NB4 (cell line): ENCODE measurements around a stretch of chr1.

DNA sequence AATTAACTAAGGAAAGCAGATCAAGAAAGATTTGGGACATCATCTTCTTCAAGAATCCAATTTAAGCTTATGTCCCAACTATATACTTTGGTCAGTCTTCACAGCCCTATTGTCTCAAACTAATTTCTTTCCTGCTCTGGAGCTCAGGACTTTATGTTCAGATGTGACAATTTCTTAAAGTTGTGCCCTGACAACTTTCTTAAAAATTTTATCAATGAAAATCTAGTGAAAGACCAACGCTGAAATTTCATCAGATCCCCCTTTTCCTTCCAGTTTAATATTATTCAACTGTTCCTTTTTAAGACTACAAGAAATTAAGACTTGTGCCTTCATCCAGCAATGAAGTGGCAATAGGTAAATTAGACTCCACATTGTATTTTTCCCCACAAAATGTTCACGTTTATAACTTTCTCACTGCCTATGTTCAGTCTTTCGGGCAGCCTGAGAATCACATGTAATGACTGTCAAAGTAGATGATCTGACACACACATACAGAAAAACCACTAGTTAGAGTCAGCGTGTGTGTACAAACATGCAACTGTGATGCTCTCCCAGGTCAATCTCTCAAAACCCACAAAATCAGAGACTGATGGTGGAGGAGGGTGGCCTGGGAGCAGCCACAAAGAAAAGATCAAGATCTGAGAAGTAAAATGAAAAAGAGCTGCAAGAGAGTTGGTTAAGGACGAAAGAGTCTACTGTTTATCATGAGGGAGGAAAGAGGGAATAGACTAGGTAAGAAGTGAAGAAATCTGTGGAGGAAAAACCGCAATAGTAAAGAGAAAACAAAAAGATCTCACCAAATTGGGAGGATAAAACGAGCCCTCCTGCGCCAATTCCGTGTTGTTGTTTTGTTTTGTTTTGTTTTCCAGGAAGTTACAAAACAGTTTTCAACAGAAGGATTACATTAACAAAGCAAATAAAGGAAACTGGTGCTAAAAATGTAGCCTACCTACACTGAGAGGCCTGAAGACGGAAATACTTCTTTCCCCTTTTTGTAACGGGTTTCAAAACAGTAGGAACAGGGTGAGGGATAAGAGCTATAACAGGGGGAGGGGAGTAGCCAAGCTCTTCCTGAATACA lies 2.4 kb downstream of the EGLN1 start:
- RRBS, result no CpG with 5 or more reads among the region's 11 CpGs

- RRBS, result no CpG with 5 or more reads among the region's 7 CpGs
These were observed 1.7 kb downstream of the EGLN1 start for GRCh38 chr1:231420459-231420737.

DNA sequence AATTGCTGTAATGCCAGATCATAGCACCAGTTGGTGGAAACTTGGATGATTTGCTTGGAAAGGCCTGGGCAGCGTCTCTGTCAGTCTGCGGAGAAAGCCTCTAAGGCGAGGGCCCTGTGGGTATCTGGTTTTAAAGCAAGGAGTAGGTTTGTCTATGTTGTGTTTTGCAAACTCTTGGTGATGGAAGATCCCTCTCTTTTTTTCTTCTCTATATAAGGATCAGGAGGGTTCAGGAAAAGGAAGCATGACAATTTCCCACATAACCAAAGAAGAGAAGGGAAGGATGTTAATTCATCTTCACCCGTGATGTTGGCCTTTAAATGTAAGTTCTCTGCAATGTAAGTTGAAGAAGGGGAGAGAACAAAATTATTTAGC lies 556 bp downstream of the TSNAX start:
- RRBS, result no CpG with 5 or more reads among the region's 4 CpGs

- RRBS, result no CpG with 5 or more reads among the region's 14 CpGs
These were observed 13.9 kb upstream of the DISC1 start for GRCh38 chr1:231612512-231613296.

DNA sequence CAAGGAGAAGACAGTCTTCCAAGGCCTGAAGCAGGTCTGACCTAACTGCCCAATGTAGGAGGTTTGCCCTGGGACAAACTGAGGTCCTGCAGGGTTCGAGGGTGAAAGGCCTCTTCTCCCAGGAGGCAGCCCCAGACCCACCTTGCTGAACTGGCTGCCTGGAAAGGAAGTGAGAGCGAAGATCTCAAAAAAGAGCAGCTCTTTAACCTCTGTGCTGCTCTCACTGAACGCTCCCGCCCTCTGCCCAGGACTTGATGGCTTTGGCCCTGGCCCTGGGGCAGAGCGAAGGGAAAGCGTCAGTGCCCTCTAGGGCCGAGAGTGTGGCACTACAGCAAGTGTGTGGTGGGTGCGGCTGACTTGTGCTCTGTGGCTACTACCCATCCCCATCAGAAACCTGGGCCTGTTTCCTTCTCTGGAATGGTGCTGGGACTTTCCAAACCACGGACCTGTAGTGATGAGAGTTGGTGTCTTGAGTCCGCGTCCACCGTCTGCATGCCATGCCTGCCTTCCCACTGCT lies 180.0 kb downstream of the DISC1 start:
- RRBS, result no CpG with 5 or more reads among the region's 12 CpGs

GRCh38 chr1:232415421-232415847 lies 214.5 kb downstream of the SIPA1L2 start:
- RRBS, result no CpG with 5 or more reads among the region's 10 CpGs

- RRBS, result no CpG with 5 or more reads among the region's 6 CpGs
These were observed 87.2 kb downstream of the SIPA1L2 start for GRCh38 chr1:232542747-232543177.

DNA sequence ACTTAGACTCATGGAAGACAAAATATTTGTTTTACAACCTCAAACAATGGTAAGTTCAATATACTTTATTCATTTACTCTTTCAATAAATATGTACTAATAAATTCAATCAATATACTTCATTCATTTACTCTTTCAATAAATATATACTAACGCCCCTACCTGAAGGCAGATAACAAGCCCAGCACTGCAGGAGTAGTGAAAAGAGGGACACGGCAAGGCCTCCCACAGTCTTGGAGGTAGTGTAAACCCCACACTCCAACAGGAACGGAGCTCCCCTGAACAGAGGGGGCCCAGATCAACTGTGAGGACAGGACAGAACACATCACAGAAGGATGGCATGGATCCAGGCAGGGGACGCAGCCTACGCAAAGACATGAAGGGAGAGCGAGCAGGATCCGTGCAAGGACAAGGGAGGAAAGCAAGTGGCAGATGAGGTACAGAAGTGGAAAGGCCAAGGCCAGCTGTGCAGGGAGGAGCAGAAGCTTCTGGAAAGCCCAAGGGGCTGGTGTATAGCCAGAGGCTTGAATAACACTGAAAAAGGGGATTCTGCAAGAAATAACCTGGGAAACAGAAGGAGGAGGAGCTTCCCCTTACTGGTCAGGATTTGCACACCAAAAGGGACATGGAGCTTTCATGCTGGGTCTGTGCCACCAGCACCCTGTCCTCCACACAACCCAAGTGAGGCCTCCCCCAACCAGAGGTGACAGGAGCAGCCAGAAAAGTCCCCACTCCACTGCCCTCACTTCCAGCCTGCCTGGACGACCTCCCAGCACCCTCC lies 81.3 kb downstream of the SIPA1L2 start:
- RRBS, result no CpG with 5 or more reads among the region's 8 CpGs

GRCh38 chr1:232589793-232590426 lies 40.0 kb downstream of the SIPA1L2 start:
- RRBS, result no CpG with 5 or more reads among the region's 7 CpGs

GRCh38 chr1:232766058-232766726 lies 39.0 kb upstream of the MAP10 start:
- RRBS, result no CpG with 5 or more reads among the region's 11 CpGs

- RRBS, result no CpG with 5 or more reads among the region's 6 CpGs
These were observed 37.9 kb upstream of the MAP10 start for GRCh38 chr1:232767310-232767762.

DNA sequence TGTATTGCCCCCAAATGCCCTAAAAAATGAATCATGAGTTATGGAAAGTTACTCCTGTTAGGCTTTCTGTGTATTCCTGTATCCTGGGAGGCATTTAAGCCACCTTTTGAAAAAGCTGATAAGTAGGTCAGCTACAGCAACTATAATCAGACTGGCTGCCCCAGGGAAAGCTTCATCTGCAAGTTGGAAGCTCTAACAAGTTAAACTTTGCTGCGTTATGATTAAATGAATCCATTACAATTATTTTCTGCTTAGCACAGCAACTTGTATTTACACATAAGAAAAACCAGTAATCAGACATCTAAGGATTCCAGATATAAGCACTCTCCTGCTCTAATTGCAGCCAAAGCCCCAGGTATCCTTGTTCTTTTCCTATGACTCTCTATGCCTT lies 147.7 kb downstream of the NTPCR start:
- RRBS, result no CpG with 5 or more reads among the region's 1 CpG

GRCh38 chr1:233114903-233115425 lies 164.6 kb downstream of the NTPCR start:
- RRBS, result no CpG with 5 or more reads among the region's 9 CpGs

DNA sequence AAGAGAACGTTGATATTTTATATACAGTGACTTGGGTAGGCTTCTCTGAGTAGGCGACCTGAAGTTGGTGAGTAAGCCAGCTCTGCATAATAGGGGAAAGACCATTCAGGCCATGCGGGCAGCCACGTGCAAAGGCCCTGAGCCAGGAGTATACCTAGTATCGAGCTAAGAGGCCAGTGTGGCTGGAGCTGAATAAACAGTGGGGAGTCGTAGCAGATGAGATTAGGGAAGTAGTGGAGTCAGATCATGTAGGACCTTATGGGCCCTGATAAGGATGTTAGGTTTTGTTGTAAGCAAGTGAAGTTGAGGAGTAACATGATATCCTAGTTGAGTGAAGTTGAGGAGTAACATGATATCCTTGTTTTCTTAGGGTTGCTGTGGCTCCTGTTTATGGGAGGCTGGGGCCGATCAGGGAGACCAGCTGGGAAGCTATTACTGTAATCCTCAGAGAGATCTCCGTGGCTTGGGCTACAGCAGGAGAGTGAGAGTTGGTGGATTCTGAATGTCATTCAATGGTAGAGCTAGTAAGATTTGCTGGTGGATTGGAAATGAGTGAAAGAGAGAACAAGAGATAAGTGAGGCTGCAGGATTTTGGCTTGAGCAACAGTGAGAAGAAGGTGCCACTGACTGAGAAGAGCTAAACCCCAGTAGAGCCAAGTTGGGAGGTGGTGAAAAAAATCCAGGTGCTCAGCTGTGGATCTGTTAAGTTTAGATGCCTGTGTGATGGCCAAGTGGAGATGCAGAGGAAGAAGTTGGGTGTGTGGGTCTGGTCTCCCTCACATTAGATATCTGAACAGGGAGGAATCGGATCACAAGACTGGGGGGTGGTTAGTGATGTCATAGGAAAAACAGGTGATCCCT lies 22.2 kb downstream of the KCNK1 start:
- RRBS, result no CpG with 5 or more reads among the region's 9 CpGs

DNA sequence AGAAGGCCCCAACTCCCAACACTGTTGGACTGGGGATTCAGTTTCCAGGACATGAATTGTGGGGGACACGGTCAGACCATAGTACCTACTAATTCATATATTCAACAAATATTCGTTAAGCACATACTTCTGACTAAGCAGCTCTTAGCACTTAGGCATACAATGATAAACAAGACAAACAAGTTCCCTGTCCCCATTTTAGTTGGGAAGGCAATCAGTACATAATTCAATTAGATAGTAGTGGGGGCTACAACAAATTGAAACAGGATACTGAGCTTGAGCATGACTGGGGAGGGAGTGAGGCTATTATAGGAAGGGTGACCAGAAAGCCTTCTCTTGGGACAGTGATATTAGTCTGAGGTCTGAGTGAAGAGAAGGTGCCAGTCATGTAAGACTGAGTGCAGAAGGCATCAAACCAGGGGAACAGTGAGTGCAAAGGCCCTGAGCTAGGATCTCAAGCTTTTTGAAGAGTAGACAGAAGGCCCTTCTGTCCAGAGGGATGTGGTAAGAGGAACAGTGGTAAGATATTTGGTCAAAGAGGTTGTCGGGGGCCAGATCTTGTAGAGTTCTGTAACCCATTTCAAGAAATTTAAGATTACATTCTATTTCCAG lies 30.5 kb downstream of the KCNK1 start:
- RRBS, result no CpG with 5 or more reads among the region's 3 CpGs

GRCh38 chr1:233693959-233694645 lies 80.2 kb downstream of the KCNK1 start:
- RRBS, result no CpG with 5 or more reads among the region's 5 CpGs

DNA sequence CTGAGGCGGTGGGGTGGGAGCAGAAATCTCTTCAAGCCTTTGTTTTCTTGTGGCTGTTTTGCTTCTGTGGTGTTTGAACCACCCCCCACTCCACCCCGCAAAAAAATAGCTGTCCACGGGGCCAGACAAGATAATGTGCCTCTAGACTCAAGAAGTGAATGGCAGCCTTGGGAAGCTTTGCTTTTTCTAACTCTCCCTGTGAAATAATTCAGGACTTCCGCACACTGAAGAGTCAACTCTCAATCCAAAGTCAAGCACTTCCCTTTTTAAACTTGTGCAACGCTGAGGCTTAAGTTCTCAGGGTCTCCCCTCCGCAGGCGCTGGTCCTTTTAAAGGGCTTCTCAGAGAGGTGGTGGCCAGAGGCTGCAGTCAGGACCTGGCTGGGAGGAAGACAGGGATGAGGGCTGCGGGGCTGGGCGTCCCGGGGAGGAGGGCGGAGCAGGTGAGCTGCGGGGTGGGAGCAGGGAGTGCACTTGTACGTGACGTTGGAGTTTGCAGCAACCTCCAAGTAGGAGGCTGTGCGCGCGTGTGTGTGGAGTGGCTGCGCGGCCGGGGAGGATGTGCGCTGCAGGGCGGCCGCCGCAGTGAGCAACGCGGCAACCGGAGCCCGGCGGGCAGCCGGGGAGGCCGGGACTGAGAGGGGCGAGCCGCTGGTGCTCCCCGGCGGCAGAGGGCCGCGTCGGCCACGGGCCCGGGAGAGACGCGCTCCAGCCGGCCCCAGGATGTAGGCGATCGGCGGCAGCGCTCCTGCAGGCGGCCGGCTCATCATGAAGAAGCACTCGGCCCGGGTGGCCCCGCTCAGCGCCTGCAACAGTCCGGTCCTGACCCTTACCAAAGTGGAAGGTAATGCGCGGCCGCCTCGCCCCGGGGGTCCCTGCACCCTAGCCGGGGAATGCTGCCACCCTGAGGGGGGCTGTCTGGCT lies 159.3 kb upstream of the COA6 start:
- RRBS, result 5% methylated on average over 22 of the region's 60 CpGs

GRCh38 chr1:234315120-234315649 lies 58.1 kb upstream of the COA6 start:
- RRBS, result no CpG with 5 or more reads among the region's 6 CpGs

DNA sequence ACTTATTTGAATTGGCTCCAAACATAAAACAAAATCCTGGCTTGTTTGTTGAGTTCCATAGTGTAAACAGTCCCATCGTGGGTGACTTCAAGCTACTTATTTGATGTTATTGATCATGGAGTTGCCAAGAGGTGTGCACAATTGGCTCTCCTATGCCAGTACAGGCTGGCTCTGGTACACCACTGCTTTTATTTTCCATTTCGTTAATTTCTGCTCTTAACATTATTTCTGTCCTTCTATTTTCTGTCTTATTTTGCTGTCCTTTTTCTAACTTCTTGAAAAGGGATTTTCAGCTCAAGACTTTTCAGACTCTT lies 1.8 kb upstream of the COA6 start:
- RRBS, result no CpG with 5 or more reads among the region's 2 CpGs

- RRBS, result no CpG with 5 or more reads among the region's 11 CpGs
These were observed 8.5 kb upstream of the IRF2BP2 start for GRCh38 chr1:234618254-234619196.